Bronchus (tissue), 1 donor: ENCODE measurements around the gene MRPL27.

- PRO-cap = no peak
These were observed 7.6 kb upstream of the PDK2 start for GRCh38 chr17:50087536-50088064.

- PRO-cap = no peak
These were observed 15.6 kb downstream of the PDK2 start for GRCh38 chr17:50110515-50111437.

DNA sequence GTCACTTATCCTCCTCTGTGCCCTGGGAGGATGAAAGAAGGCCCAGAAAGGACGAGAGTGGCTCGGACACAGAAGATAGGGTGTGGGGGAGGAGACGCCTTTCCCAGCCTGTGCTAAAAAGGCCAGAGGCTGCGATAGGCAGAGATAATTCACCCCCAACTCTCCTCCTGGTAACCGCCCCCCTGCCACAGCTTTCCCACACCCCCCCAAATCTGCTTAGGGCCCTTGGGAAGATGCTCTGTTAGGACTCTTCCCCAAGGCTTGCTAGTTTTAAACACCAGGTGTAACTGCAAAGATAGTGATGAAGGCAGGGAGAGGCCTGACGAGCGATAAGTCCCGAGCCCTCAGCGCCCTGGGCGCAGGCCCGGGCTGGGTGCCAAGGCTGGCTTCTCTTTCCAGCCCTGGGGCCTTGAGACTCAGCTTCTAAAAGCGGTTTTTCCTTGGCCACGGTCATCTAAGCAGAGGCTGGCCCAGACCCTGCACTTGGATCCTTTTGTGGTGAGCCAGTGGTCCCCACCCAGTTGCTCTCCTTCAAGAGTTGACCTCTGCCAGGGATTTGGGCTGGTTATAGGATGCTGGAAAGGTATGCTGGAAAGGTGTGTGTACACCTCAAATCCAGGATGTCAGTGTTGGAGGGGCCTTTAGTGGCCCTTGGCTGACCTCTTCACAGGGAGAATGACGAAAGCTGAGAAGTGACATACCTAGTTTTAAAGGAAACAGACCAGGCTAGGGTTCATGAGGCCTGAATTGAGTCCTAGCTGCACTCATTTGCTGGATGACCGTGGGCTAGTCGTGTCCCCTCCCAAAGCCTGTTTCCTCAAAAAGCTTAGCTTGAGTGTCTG, 3.4 kb upstream of the PPP1R9B start:
- PRO-cap = no peak

DNA sequence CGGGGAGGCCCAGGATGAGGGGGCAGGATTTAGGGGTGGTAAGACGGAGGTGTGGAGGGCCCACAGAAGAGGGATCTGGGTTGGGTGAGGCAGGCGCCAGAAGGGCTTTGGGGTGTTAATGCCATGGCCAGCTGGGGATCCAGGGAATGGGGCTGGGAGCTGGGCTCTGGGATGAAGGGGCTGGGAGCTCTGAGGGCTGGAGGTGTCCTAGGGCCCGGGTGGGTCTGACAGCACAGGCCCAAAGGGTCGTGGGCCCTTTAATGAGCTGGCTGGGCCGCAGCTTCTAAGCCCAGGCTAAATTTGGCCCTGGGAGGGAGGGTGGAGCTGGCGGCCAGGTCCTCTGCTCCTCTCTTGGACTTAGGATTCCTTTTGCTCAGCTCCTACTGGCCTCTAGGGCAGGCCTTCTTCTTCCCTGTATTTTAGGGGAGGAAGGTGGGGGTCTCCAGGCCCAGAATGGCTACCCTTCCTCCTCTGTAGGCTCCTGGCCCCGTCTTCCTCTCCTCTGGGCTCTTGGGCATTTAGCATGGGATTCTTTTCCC, 363 bp downstream of the SGCA start:
- PRO-cap = no peak

DNA sequence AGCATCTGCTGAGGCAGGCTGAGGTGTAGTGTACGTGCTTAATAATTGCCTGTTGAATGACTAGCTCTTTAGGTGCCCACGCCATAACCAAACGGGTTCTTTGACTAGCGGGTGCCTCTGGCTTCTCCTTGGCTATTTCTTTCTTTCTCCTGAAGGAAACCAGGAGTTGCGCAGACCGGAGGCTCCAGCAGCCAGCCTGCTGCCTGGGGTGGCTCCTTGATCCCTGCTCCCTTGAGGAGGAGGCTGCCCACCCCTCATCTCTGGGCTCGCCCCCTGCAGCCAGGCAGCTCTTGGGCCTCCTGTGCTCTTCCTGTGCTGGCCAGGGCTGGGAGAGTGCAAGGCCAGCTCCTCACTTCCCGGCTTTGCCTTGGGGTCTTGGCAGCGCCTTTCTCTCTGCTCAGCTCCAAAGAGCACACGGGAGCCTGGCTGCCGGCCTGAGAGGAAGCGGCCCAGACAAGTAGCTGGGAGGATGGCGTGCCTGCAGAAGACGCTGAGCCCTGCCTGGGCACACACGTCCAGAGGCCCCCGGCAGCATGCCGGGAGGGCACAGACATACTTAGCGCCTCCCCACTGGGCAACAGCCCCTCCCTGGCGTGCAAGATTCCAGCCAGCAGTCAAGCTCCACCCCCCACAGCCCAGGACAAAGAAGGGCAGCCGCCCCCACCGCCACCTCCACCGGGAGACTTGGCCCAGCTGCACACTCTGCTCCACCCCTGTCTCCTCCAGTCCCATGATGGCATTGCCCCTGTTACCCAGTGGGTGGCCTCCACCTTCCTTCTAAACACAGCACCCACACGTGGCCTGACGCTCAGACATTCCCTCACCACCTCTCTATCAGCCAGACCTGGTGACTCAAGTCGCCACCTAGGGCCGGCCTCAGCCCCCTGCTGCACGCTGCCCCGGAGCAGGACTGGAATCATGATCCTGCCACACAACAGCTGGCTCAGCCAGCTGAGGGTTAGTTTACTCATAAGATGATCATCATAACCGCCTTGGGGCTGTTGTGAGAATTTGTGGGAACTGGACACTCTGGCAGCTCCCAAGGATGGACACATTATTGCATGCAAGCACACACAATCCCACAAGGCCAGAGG, 12.2 kb downstream of the SGCA start:
- PRO-cap = no peak

DNA sequence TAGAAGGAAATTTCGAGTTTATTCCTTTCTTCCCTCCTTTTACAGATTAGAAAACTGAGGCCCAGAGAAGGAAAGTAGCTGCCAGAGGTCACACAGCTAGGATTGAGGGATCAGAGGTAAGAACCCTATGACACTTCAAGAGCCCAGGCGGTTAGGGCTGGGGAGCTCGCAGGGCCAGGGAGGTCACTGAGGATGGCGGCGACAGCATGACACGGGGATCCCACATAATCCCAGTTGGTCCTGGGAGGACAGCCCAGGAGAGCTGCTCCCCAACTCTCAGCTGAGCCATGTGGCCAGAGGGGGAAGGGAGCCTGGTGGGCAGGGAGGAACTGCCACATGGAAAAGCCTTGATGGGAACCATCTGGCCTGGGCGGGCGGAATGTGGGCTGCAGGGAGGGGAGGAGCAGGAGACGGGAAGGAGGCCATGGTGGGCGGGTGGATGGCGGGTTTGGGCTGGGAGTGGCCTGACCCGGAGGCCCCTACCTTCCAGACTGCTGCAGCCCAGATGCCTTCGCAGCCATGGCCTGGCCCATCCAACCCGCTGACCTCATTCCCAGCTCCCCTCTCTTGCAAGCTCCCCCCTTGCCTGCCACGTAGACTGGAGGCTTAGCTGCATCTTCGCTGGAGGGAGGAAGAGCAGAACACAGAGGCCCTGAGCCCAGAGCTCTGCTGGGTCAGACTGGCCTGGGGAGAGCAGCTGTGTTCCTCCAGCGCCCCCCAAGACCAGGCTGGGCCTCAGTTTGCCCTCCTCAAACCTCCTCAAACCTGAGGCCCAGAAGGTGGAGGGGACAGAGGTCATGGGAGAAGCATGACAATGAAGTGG, 8.1 kb upstream of the COL1A1 start:
- PRO-cap = no peak

- PRO-cap = no peak
These were observed 10.0 kb upstream of the TMEM92 start for GRCh38 chr17:50264020-50264904.

GRCh38 chr17:50272640-50273590, 1.4 kb upstream of the TMEM92 start:
- PRO-cap = bidirectional peak, plus-strand start at chr17:50273345, minus-strand start at chr17:50273260

GRCh38 chr17:50279999-50280488, 5.8 kb downstream of the TMEM92 start:
- PRO-cap = no peak

- PRO-cap = no peak
These were observed 11.8 kb downstream of the TMEM92 start for GRCh38 chr17:50286054-50286576.

DNA sequence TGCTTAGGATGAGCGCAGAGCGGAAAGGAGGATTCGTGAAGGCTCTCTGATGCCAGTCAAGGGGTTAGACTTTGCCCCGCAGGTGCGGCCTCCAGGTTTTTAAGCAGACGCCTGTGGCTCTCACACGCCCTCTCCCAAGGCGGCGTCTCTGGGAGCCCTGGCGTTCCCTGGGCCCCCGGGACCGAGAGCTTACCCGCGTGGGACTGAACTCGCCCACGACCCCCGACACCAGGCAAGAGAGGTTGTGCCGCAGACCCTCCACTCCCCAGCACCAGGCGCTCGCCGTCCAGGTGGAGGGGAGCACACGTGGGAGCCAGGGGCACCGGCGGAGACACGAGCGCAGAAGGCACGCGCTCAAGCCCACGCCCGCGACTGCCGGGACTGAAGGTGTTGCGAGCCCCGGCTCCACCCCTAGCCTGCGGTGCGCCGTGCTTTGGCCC, 354 bp upstream of the XYLT2 start:
- PRO-cap = bidirectional peak, plus-strand start outside the sequence, minus-strand start at position 374 of the sequence

- PRO-cap = no peak
These were observed 9.2 kb downstream of the MRPL27 start for GRCh38 chr17:50363672-50364369.

DNA sequence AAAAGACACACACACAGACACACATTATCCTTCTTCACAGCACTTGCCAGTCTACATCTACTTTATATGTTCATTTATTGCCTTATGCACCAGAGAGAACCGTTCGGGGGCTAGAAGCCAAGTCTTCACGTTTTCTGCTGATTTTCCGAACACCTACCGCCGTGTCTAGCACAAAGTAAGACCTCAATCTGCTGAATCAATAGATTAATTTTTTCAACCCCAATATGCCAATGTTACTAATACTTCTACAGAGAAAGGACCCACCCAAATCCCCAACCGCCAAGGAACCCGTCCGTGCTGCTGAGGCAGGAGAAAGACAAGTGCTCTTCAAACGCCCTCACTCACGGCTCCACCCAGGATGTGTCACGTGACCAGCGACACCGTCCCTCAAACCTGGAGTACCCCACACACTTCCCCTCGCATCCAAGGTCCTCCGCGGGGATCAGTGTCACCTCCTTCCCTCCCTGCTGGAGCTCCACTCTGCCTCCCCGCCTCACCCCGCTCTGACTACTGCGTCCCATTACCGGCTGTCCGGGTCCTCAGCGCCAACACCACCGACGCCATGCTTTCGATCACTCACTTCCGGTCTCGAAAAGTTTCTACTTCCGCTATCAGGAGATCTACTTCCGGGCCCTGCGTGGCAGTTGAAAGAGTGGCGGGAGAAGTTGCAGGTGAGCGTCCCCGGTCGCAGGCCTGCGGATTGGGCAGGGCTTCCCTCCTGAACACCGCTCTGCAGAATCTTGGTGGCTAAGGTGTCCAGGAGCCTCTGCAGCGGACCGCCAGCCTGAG, at the start of gene MRPL27:
TSS of gene MRPL27 (minus strand) at position 578 of the 789 bp plus-strand sequence.
- PRO-cap = bidirectional peak, plus-strand start at position 643 of the sequence, minus-strand start at position 590 of the sequence

- PRO-cap = no peak
These were observed 9.7 kb downstream of the EME1 start for GRCh38 chr17:50382563-50383329.

DNA sequence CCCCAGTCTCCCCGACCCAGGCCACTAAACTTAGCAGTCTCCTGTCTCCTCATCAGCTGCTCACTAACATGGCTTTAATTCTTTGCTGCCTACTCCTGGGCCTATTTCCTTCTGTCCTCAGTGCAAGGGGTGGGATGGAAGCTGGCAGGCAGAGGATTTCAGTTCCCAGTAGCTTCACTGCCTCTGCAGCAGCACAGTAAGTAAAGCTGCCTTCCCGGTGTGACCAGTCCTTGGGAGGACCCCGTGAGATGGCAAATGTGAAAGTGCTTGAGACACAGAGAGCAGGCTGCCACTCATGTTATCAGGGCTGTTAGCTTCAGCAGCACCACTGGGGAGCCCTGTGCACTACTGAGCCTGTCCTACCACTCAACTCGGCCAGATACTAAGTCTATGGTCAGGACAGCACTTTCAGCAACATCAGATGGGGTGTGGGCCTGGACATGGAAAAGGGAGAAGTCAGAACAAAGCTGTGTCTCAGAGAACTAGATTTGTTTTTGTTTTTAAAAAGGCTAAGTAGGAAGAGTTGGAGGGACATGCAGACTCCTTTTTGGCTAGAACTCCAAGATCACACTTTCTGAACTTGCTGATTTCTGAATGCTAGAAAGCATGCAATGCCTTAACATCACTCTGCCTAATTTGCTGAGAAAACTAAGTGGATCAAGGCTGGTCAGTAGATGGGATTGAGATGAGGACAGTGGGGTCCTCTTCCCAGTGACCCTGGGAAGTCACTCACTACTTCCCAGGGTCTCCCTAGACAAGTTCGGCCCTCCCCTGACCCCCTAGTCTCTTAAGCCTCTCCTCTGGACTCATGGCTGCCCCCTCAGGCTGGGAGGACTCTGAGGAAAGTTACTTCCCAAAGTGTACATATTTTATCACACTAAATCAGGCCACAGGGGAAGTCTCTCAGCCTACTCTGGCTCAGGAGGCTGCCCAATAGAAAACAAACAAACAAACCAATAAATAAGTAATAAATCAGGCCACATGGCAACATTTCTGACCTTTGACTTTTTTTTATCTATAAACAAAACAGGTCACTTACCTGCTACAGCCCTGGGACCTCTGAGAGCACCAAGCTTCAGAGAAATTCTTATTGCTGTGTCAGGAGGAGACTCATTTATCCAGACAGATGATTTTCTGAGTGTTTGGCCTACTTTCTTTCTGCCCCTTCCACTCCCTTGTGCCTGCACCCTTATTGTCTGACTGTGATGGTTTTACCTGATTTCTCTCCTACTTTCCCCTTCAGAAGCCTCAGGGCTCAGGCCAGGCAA, 1.2 kb downstream of the ACSF2 start:
- PRO-cap = bidirectional peak, plus-strand start at position 286 of the sequence, minus-strand start at position 221 of the sequence

GRCh38 chr17:50484360-50485691, 6.2 kb downstream of the RSAD1 start:
- PRO-cap = no peak

GRCh38 chr17:50506076-50506535, 2.1 kb upstream of the MYCBPAP start:
- PRO-cap = no peak

DNA sequence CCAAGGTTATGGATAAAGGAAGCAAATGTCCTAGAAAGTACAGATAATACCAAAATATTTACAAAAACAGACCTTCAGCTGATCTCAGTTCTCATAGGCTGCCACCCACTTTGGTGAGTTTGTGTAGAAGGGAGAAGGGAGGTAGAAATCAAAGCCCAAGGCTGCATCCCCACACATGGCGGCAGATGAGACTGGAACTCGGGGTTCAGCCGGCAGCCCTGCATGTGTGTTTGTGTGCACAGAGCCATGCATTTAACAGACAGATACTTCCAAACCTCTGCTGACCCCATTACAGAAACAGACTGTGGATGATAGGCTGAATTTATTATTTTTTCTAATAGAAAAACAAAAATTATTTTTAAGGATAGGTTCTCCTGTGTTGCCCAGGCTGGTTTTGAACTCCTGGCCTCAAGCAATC, 5.5 kb downstream of the MYCBPAP start:
- PRO-cap = no peak

GRCh38 chr17:50518512-50519219, 10.4 kb downstream of the MYCBPAP start:
- PRO-cap = no peak

- PRO-cap = bidirectional peak, plus-strand start at chr17:50533899, minus-strand start at chr17:50533804
These were observed 1.1 kb downstream of the EPN3 start for GRCh38 chr17:50533409-50534268.